HT-29 (cell line): ENCODE measurements around the genes FBXO17, ZFP36, PLEKHG2, TIMM50 and HIPK4.

- RAMPAGE, long total RNA = no peak
These were observed 4.6 kb downstream of the SIRT2 start for GRCh38 chr19:38894589-38895374.

- RAMPAGE, long total RNA = no peak
These were observed 720 bp downstream of the FBXO17 start for GRCh38 chr19:38974942-38975101.

- RAMPAGE, long total RNA = no peak
These were observed at the start of gene FBXO17 for GRCh38 chr19:38975592-38976220. FBXO17 (minus strand) TSS chr19:38975742.

- RAMPAGE, long total RNA = no peak
These were observed 20.1 kb downstream of the PAK4 start for GRCh38 chr19:39145507-39146184.

- RAMPAGE, long total RNA = no peak
These were observed at the start of gene ZFP36 for GRCh38 chr19:39406028-39406964. ZFP36 (plus strand) TSS chr19:39406847.

- RAMPAGE, long total RNA = no peak
These were observed at the start of gene PLEKHG2 for GRCh38 chr19:39412076-39413024. PLEKHG2 (plus strand) TSS chr19:39412669.

GRCh38 chr19:39422727-39423020 is 10.2 kb downstream of the PLEKHG2 start:
- RAMPAGE, long total RNA = no peak

DNA sequence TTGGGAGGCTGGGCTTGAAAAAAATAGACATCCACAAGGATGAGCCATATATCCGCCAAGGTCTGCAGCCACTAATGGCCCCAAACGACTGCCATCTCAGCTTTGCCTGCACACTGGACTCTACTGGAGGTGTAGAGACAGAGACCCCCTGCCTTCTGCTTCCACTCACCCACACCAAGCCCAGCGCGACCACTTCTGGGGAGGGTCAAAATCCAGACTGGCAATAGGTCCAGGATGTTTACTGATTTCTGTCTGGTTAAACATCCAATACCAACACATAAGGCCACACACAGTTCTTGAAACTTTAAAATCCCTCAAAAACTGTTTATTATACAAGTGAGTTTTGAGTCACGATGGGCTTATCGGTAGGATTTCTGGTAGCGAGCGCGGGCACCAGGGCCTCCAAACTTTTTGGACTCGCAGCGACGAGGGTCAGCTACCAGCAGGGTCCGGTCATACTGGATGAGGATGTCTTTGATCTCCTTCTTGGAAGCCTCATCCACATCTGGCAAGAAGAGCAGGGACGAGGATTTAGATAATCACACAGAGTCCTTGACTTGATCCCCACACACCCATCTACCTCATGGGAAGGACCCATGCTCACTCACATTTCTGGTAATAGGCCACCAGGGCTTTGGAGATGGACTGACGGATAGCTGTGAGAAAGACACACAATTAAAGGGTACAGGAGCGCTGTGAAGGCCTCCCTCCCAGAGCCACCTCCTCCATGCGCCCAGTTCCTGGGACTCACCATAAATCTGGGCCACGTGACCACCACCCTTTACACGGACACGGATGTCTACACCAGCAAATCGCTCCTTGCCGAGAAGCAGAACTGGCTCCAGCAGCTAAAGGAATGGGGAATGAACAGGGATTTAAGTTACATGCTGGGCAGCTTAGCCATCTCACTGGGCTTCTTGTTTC is 2.6 kb downstream of the RPS16 start:
- RAMPAGE, long total RNA = no peak

DNA sequence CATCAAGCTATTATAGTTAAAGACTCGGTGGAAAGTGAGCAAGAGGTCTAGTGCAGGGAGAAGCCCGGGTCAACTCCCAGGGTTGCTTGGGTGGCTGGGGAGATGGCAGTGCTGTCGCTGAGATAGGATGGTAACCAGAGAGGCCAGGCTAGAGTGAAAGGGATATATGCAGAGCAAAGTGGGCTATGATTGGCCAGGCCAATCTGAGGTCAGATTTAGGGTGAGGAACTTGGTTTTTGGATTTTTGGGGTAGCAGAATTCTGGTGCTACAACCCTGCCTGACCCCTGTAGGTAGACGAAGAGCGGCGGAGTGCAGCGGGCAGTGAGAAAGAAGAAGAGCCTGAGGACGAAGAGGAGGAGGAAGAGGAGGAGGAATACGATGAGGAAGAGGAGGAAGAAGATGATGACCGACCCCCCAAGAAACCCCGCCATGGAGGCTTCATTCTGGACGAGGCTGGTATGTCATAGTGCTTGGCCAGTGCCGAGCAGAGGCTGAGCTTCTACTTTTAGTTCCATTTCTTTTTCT is 7.7 kb downstream of the SUPT5H start:
- RAMPAGE, long total RNA = no peak

DNA sequence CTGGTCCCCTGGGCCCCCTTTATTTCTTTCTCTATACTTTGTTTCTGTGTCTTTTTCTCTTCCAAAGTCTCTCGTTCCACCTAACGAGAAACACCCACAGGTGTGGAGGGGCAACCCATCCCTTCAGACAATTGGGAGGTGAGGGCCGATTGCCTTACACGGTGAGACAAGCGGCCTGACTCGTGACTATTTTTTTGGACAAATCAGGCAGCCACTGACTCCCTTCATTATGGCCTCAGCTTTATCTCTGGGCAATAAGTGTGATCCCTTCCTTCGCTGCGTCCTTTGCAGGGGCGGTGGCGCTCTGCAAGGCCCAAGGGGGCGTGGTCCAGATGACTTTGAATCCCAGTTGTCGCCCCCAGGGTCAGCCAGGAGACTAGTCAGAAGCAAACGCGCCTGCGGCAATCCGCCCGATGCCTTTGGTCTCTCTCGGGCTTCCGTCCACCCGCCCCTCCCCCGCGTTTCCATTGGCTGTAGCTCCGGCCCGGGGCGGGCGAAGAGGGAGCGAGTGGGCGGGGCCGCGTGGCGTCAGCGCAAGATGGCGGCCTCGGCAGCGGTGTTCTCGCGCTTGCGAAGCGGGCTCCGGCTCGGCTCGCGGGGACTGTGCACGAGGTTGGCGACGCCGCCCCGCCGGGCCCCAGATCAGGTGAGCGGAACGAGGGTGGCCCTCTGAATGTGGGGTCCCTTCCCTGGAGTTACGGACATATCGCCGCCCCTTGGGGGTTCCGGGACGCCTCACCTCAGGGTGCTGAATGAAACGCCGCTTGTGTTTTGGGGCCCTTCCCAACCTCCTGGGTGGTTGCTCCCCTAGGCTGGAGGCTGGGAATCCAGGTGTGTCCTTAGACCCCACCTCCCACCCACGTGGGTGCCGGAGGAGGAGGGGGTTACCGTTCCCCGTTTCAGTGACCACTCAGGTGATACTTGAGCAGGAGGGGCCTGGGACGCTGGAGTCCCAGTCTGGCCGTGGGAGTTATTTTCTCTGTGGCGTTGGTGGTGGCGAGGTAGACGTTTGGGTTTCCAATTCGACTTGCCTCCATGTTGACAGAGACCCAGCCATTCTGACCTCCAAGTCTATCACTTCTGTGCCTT is at the start of gene TIMM50:
Gene TIMM50 (plus strand): TSS at position 523 of the 1,089 bp plus-strand sequence.
- RAMPAGE, long total RNA = start-site peak on the plus strand centred at position 557 of the sequence, 68 bp wide, 241 and 153 reads in 2 replicates

- RAMPAGE, long total RNA = no peak
These were observed 22.4 kb downstream of the LGALS16 start for GRCh38 chr19:39677915-39678682.

GRCh38 chr19:39877333-39878033 is 31.3 kb upstream of the FBL start:
- RAMPAGE, long total RNA = no peak

- RAMPAGE, long total RNA = no peak
These were observed 59.8 kb upstream of the FBL start for GRCh38 chr19:39906065-39906359.

- RAMPAGE, long total RNA = no peak
These were observed 52.9 kb upstream of the PSMC4 start for GRCh38 chr19:39917937-39918628.

DNA sequence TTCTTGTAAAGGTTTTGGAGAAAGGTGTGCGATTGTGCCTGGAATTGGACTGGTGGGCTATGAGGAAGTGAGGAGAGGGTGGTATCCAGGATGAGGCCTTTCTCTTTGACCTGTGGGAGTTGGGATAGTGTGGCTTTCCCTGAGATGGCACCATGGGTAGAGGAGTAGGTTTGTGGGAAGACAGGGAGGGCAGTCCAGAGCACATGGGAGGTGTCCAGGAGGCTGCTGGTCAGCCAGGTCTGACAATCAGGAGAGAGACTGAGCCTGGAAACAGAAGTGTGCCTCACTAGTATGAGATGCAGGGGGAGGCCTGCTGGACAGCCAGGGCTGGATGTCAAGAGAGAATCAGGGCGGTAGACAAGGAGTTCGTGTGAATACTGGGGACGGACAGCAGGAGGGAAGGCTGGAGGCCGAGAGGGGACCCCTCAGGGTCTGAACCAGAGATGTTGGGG is 2.8 kb downstream of the PSMC4 start:
- RAMPAGE, long total RNA = no peak

DNA sequence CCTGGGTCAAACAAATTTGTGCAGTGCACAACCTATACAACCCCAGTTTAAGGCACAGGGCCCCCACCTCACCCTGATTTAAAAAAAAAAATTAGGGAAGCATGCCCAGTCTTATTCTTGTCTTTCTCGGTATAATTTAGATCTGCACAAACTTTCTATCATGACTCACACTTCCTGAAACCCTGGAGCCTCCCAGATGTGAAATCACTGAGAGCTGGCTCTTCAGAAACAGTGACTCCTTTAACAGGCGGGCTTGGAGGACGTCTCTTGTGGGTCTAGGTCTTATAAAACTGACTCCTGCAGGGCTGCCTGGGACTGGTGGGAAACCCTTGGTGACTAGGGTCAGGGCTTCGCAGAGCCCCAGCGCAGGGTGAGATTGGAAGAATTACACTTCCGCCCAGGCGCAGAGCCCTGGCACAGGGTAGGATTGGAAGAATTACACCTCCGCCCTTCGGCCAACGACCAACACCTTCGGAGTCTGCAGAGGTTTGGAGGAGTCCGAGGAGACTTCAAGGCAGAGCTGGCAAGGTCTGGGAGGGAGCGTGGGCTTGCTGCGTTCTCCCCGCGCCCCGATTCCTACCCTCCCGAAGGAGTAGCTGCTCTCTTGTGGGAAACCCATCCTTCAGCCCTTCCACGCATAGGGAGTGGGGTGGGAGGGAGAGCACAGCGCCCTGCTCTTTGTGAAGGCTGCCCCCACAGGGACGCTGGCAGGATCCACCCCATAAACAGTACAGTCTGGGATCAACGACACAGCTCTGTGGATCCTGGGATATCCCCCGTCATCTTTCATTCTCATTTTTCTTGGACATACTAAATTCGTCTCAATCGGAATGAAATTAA is 43.4 kb upstream of the MAP3K10 start:
- RAMPAGE, long total RNA = no peak

DNA sequence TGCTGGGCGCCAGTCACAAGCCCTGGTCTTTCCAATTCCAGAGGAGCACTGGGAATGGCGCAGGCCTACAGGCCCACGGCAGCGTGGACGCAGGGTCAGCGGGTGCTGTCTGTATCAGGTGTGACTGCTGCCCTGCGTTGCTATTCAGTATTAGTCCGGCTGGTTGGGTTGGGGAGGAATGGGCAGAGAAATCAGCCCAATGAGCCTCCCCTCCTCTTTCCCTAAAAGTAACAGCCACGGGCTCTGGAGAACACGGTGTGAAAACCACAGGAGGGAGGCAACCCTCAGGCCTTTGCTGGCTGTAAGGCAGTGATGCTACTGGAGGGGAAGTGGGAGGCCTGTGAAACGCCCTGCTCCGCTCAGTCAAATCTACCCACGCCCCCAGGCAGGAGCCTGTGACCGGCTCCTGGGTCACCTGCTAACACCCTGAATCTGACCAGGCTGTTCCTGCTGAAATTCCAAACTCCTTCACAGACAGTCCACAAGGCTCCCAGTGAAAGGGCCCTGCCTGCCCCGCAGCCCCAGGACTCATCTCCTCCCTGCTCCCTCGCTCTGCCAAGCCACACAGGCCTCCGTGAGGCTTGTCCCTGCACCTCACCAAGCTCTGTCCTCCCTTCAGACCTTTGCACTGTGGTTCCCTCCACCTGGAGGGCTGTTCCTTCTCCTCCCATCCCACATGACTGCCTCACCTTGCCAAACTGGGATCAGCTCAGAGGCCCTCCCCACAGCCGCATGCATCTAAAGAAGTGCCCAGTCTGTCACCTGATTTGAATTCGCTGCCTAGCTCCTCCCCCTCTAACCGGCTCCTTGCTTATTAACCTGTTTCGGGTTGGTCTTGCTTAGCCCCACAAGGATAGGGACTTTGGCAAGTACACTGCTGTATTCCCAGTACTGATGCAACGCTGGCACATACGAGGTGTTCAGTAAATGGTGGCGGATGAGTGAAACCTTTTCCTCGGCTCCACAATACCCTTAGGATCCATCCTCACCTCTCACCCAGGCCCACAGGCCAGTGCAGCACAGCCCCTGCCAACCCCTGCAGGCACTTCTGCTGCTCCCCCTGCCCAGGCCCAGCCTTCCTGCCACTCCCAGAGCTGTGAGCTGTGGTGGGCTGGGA is 4.7 kb downstream of the AKT2 start:
- RAMPAGE, long total RNA = no peak

DNA sequence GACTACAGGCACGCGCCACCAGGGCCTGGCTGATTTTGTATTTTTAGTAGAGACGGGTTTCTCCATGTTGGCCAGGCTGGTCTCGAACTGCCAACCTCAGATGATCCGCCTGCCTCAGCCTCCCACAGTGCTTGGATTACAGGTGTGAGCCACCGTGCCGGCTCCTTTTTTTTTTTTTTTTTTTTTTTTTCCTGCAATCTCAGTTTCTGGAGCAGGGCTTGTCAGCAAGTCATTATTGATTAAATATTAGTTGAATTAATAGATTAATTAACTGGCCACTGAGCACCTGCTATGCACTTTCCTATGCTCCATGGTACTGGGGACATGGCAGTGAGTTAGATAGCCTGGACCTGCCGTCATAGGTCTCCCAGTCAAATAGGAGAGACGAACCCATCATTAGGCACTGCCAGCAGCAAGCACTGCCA is 7.0 kb downstream of the PLD3 start:
- RAMPAGE, long total RNA = no peak

DNA sequence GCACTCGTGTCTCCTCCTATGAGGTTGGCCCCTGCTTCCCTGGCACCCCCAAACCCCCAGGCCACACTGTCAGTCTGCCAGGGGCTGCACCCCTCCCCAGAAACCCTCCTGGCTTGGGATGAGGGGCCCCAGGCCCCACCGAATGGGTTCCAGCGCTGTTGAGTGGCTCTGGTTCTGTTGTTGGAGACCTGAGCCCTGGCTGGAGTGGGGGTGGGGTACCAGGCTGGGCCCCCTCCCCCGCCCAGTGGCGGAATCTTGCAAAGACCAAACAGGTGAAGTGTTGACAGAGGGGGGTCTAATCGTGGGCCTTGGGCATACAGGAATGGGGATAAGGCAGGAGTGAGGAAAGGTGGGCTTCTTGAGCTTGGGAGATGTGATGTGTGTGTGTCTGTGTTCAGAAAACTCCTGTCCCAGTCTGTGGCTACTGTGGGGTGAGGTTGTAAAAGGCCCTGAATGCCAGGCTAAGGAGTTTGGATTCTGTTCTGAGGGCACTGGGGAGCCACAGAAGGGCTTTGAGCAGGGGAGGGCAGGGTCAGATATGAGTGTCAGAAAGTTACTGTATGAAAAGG is at the start of gene HIPK4:
Gene HIPK4 (minus strand): TSS at position 164 of the 569 bp plus-strand sequence.
- RAMPAGE, long total RNA = no peak

- RAMPAGE, long total RNA = no peak
These were observed 1.3 kb downstream of the PRX start for GRCh38 chr19:40411932-40412248.